Measurements from ENCODE around the genes CSF2RB and MPST.

- PRO-cap = unidirectional peak, plus-strand start at chr22:35839015
Observed at GRCh38 chr22:35838925-35839332, 121.3 kb downstream of the APOL5 start.

- PRO-cap = no peak
Observed at GRCh38 chr22:36035959-36036816, 7.6 kb upstream of the RBFOX2 start.

DNA sequence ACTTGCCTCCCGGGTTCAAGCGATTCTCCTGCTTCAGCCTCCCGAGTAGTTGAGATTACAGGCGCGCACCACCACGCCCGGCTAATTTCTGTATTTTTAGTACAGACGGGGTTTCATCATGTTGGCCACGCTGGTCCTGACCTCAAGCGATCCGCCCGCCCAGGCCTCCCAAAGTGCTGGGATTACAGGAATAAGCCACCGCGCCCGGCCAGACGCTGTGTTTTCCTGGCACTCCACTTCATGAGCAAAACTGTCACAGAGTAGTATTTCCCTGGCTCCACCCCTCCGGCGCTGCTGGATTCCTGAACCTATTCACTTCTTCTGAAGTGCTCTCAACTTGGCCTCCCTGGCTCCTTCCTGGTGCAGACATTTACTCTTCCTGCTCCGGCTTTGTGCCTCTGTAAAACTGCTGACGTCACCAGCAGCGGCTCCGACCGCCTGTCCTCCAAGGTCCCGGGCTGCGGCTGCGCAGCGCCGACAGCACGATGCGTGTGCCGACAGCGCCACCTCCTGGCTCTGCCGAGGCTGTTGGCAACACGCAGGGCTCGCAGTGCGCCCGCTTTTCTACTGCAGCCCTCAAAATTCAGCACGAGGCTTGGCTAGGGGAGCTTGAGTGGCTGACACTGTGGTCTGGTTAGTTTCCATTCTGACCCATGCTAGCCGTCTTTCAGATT lies 36.8 kb downstream of the APOL3 start:
- PRO-cap = unidirectional peak, plus-strand start at position 131 of the sequence; unidirectional peak, minus-strand start at position 238 of the sequence; unidirectional peak, minus-strand start at position 372 of the sequence; unidirectional peak, minus-strand start at position 408 of the sequence

DNA sequence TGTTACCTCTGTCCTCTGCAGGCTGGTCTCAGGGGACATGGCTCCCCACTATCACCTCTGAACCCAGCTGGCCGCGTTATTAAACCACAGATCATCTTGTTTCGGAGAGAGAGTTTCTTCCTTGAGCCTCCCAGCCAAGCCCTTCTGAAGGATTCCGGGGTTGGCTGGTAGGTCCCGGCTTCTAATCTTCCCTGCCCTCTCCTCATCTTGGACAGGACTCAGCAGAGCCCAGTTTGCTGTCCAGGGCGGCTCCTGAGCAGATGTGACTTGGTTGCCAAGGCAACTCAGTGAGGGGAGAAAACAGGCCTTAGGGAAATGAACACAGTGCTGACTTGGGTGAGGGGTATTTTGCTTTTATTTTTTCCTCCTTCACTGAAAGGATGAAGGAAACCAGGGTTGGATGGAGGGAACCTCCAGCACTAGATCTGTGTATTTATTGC lies 13.2 kb downstream of the APOL3 start:
- PRO-cap = no peak

DNA sequence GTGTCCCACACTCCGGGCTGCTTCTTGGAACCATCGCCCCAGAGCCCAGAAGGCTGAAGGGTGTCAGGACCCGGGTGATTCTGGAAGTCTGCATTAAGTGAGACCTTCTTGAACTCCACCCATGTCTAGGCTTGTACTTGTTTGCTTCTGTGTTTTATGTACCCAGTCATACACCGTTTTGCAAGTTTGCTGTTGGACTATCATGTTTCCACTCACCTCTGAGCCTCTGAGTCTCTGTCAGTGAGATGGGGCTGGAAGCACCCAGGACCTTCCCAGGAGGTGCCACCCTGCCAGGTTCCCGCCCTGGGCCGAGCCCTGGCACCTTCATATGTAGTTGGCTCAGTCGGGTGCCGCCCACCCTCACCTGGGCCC lies 34.9 kb downstream of the APOL1 start:
- PRO-cap = no peak

DNA sequence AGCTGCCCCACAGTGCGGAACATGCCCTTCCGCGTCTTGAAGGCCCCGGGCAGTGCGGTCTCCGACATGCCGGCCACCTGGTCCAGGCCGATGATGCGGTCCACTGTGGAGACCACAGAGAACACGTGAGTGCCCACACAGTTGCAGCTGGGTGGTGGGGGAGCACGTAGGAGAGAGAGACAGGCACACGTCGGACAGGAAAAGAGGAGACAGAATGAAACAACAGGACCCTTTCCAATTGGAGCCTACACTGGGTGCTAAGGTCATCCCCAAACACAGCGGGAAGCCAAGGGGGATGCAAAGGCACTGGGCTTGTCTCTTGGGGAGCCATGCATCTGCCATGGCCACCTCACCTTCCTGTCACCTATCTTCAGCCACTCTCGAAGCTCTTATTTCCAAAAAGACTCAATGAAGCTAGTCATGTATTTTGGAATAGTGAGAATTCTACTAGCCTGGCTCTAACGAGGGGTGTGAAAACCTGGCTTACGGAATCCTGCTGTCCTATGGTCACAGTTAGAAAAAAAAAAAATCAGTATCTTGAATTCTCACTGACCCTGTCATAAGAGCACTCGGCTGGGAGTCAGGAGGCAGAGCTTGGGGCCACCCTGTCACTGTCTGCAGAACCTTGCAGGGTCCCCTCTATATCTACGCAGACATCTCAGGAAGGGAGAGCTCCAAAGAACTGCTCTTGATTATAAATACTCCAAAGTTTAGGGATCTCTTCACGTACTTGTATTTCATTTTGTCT lies 53.7 kb downstream of the APOL1 start:
- PRO-cap = no peak

GRCh38 chr22:36339106-36339889 lies 48.5 kb downstream of the MYH9 start:
- PRO-cap = no peak

- PRO-cap = no peak
Observed at GRCh38 chr22:36372777-36373891, 14.6 kb downstream of the MYH9 start.

DNA sequence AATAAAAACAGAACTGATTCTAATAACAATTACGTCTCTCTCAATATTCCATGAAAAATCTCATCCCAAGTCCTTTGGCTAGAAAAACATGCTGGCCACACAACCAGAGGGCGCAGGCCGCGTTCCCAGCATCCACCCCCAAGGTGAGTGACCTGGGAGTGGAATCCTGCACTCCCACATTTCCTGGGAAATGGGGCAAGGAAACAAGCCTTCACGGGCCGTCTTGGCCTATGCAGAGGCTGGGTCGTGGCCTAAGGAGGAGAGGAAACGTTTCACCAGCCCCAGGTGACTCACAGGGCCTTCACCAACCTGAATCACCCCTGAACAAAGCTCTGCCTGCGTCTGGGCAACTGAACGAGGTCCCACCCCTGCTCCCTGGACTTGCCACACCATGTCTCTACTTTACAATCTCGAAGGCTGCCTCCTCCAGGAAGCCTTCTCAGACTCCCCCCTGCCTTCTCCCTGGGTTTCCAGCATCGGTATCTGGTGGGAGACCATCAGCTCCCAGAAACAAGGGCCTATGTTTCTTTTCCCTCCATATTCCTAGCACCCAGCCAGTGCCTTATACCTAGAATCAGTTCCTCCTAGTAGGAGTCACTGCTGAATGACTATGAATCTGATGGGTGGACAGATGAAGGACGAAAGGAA lies 13.1 kb downstream of the MYH9 start:
- PRO-cap = unidirectional peak, minus-strand start at position 142 of the sequence

DNA sequence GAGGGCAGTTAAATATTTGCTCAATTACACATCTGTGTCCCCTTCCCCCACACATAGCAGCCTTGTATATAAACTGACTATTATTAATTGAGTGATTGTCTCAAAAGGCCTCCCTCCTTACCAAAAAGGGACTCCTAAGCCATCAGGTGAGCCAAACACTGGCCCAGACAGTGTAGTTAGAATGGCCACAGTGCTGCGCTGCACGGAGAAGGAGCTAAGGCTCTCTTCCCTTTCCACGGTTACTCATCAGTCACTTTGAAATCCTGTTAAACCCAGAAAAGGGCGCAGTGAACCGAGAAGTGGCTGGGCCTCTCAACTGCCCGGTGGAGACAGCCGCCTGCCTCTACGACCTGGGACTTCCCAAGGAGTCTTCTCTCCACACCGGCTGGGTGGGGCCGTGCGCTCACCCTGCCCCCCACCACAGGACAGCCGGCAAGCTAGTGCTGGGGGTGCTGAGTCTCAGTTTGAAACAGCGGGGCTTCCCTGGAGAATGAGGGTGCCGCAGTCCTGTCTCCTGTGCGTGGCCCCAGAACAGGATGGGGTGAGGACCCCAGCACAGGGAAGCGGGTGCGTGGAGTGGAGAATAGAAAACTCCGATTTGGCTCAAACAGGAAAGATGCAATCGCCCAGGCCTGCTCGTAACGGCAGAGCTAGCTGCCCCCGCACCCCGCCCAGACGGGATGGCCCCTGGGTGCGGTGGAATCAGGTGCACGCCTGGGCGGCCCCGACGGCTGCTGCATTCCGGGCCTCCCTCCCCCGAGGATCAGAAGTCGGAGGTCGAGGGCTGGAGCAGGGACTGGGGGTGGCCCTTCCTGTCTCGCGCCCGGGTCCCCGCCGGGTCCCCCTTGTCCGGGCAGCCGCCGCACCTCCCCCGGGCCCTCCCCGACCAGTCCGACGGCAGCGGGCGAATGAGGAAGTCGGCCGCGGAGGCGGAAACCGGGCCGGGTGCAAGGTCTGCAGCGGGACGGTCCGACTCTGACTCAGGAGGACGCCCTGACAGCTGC lies 1.2 kb downstream of the MYH9 start:
- PRO-cap = bidirectional peak, plus-strand start at position 275 of the sequence, minus-strand start at position 388 of the sequence; bidirectional peak, plus-strand start outside the sequence, minus-strand start at position 888 of the sequence

DNA sequence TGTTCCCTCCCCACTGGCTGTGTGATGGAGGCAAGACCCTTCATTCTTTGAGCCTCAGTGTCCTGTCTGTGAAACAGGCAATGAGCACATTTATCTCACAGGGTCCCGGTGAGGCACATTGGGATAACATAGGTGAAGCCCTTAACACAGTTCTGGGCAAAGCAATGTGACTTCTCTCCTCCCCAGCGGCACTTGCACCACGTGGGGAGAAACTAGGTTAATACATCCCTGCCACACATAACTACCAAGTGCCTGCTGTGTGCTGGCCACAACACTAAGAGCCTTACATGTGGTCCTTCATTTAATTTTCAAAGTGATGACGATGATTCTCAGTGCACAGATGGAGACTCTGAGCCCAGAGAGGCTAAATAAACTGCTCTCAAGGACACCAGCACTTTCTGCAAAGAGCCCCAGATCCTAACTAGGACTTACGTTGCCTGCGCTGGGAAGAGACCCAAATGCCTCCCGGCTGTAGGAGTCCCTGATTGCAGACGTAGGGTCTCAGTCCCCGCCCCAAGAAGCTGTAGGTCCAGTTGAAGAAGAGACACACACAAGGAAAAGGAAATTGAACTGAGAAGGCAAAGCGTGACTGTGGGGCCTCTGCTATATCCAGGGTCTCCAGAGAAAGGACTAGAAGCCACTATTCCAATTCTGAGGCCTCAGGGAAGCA lies 32.7 kb downstream of the TXN2 start:
- PRO-cap = no peak

- PRO-cap = no peak
Observed at GRCh38 chr22:36453254-36453712, 28.2 kb downstream of the TXN2 start.

DNA sequence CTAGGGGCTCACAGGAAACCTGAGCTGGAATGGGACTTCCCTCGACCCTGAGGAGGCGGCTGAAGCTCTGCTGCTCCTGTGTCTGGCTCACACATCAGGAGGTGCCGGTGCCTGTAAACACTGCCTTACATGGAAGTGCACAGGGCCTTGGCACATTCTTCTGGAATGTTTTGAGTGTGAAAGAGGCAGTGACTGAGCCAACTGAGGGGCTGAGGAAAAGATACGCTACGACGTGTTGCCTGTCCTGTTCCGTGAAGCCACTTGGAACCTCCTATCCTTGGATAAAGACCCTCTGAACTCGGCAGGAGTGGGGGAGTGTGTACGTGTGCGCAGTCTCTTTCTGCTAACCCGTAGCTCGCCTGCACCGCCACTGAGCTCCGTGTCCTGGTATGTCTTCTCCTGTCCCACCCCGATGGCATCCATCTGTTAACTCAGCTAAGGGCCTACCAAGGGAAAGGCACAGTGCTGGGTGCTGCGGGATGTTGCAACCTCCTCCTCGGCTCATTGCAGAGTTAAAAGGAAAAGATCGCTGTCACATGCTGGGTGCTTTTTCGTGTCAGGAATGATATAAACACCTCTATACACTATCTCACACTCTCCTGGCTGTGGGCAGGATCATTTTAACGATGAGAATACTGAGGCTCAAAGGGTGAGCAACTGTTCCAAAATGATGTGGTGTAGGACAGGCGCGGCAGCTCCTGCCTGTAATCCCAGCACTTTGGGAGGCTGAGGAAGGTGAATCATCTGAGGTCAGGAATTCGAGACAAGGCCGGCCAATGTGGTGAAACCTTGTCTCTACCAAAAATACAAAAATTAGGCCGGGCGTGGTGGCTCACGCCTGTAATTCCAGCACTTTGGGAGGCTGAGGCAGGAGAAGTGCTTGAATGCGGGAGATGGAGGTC lies 10.2 kb downstream of the TXN2 start:
- PRO-cap = no peak

- PRO-cap = no peak
Observed at GRCh38 chr22:36659535-36660876, 43.5 kb downstream of the CACNG2 start.

- PRO-cap = no peak
Observed at GRCh38 chr22:36702668-36703372, 732 bp downstream of the CACNG2 start.

- PRO-cap = unidirectional peak, plus-strand start at chr22:36913288; bidirectional peak, plus-strand start at chr22:36913646, minus-strand start at chr22:36913450
Observed at GRCh38 chr22:36913127-36913783, at the start of gene CSF2RB. Gene CSF2RB, plus strand, starts transcription at chr22:36913628.

GRCh38 chr22:36937933-36938557 lies 24.6 kb downstream of the CSF2RB start:
- PRO-cap = no peak

DNA sequence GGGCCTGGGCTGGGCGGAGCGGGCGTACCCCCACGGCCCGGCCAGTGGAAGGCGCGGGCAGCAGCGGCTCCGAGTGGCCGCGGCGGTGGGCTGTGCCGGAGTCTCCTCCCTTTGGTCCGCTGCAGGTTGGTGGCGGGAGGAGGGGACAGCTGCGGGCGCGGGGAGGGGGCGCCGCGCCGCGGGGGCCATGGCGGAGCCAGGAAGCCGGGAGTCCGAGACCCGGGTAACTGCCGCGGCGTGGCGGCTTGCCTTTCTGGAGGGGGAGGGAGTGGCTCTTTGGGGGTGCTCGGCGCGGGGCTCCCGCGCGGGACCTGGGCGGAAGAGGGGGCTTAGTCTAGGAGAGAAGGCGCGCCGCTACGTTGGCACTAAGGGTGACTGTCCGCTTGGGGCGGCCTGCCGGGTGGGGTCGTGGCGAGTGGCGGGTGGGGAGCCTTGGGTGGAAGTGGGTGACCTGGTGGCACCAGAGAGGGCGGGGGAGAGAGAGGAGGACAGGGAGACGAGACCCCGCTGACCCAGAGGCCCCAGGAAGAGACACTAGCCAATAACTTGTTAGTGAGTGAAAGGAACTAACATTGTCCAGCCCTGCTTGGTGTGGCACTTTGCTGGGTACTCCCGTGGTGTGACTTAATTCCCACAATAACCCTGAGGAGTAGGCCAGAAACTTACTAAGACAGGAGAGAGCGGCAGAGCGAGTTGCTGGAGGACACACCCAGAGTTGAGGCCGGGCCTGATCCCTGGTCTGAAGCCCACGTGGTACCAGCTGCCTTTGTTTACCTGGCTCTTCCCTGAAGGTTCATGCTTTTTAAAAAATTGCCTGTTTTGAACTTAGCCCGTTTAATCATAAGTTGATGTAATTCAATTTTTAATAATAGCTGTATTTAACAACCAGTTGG lies at the start of gene MPST:
TSS of gene MPST (plus strand) at position 93 of the 893 bp plus-strand sequence.
- PRO-cap = bidirectional peak, plus-strand start at position 114 of the sequence, minus-strand start outside the sequence; bidirectional peak, plus-strand start at position 668 of the sequence, minus-strand start at position 611 of the sequence

- PRO-cap = no peak
Observed at GRCh38 chr22:37079328-37080414, 28.1 kb downstream of the KCTD17 start.

DNA sequence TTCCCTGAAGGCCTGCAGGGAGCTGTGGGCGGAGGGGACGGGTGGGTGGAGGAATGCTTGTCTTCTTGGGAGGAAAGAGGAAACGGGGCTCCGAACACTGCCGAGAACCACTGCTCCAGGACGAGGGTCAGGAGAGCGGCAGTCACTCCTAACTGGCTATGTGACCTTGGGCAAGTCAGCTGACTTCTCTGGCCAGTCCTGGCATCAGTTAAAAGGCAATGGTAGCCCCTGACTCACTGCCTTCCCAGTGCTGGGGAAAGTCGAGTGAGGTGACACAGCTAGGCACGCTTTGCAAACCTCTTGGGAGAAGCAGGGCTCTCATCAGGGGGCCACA lies 16.5 kb downstream of the IL2RB start:
- PRO-cap = no peak